HT-29 (cell line): ENCODE measurements around the gene NUTM2G.

- RAMPAGE, long total RNA: no peak
These were observed 186.1 kb downstream of the FANCC start for GRCh38 chr9:95131166-95132028.

DNA sequence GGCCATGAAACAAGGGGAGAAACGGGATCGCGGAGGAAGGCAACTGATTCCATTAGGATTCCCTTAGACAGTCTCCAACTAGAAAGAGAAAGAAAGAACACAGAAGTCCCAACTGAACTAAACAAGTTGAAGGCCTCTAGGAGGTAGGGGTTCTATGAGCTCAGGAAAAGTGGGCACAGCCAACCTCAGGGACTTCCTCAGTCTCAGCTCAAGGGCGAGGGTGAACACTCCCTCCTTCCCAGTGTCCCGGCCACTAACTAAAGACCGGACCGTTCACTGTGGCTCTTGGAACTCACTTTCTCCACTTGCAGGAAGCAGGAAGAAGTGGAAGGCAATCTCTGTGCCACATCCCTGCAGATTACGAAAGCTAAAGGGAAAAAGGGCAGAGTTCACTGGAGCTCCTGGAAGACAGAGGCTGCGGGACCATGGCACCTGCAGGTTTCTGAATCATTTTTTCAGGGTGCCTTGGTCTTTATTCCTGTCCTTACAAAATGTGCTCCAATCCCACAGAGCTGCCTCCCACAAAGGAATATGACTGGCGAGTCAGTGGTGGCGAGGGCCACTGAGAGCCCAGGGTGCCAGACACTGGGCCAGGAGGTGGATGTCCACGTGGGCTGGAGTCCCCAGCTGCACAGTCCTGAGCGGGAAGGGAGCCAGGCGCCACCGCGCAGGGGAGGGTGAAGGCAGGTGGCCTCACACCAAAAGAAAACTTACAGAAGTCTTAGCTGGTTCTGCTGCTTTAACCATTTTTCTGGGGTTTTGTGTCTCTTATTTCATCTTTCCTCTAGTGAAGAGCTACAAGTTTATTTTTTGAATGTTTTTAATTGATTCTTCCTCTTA, 183.1 kb downstream of the FANCC start:
- RAMPAGE, long total RNA: no peak

DNA sequence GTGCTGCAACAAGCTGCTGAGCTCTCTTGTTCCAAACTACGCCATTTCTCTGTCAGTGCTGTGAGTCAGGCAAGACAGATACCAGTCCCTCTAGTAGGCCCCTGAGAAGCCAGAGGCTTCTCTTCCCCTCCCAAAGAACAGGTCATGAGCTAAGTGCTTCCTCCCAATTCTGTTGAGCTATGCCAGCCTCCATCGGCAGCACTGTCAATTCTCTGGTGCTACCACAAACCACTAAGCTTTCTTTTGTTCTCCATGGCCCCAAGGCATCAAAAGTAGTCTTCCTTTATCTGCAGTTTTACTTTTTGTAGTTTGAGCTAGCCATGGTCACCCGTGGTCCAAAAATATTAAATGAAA, 149.4 kb downstream of the FANCC start:
- RAMPAGE, long total RNA: no peak

DNA sequence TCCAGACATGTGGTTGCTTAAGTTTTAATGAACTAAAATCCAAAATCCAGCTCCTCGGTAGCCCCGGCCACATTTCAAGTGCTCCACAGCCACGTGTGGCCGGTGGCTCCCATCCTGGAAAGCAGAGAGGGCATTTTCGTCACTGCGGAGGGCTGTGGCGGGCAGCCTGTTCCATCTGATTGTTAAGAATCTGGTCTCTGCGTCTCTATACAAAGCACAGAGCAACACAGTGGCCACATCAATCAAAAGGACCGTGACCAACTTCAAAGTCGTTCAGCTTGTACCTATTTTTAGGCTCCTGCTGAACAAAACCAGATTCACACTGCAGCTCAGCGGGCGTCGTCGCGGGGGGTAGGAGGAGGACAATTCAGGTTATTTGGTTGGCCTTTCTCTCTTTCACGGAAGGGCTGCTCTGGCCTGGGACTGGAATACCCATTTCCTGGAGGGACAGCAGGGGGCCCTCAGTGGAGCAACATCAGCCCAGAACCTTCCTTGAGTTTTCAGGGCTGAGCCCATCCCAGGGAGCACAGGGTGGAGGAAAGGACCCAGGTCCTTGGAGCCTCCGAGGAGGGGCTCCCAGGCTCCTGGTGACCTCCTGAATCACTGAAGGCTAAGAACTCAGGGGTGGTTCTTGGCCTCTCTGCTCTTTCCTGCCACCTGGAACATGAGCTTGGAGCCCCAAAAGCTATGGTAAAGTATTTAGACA, 61.0 kb downstream of the PTCH1 start:
- RAMPAGE, long total RNA: no peak

GRCh38 chr9:95506312-95507065, 2.6 kb downstream of the PTCH1 start:
- RAMPAGE, long total RNA: no peak

DNA sequence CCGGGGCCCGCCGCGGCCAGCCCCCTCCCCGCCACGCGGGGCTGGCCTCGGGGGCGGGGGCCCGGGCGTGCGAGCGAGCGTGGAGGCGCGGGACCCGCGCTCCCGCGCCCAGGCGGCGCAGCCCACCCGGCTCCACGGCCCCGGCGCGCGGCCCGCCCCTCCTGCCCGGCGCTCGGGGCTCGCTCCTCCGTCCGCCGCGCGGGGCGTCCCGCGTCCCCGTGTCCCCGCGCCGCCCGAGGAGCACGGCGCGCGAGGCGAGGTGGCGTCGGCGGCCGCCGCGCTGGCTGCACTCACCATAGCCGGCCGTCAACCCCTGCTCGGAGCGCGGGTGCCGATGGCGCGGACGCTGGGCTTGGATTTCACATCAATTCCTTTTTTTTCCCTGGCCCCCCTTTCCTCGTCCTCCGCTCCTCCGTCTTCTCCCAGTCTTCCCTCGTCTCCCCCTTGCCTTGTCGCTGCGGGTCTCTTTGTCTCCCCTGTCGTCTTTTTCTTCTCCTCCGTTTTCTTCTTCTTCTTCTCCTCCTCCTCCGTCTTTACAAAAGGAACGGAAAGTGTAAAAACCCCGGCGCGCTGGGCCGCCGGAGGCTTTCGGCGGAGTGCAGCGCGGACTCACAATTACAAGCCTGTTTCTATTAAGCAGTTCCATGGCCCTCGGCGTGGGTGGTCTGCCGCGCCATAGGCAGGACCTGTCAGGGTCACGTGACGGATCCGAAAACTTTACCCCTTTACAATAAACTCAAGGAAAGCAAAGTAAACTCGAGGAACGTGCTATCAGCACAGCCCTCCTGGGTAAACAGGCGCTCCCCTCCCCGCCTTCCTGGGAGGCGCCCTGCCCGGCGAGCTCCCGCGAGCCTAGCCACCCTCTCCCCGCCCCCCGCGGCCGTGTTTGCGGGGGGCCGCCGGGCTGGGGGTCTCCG, 7.4 kb upstream of the PTCH1 start:
- RAMPAGE, long total RNA: no peak

- RAMPAGE, long total RNA: no peak
These were observed 131.3 kb upstream of the PTCH1 start for GRCh38 chr9:95640297-95640760.

- RAMPAGE, long total RNA: no peak
These were observed 40.1 kb downstream of the ERCC6L2 start for GRCh38 chr9:95915433-95916061.

- RAMPAGE, long total RNA: no peak
These were observed 40.6 kb downstream of the ERCC6L2 start for GRCh38 chr9:95916134-95916495.

- RAMPAGE, long total RNA: no peak
These were observed 133.7 kb downstream of the ERCC6L2 start for GRCh38 chr9:96009162-96009704.

- RAMPAGE, long total RNA: no peak
These were observed 151.9 kb downstream of the ERCC6L2 start for GRCh38 chr9:96027063-96028216.

GRCh38 chr9:96048051-96048974, 172.8 kb downstream of the ERCC6L2 start:
- RAMPAGE, long total RNA: no peak

DNA sequence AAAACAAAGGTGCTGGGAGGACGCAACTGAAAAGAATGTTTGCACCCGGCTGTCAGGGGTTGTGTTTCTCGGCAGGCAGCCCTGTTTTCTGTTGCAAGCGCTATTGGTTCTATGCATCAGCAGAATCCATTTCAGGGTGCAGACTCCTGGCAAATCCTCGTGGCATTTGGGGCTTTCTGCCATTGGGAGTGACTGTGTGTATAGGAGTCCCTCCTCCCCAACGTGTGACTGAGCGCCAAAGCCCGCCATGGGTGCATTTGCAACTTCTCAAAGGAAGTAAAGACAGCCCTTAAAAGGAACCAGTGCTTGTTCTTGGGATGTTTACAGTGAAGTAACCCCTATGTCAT, 175.7 kb downstream of the HSD17B3 start:
- RAMPAGE, long total RNA: no peak

GRCh38 chr9:96177084-96177968, 124.7 kb downstream of the HSD17B3 start:
- RAMPAGE, long total RNA: no peak

GRCh38 chr9:96462335-96463070, 12.5 kb downstream of the HABP4 start:
- RAMPAGE, long total RNA: no peak

DNA sequence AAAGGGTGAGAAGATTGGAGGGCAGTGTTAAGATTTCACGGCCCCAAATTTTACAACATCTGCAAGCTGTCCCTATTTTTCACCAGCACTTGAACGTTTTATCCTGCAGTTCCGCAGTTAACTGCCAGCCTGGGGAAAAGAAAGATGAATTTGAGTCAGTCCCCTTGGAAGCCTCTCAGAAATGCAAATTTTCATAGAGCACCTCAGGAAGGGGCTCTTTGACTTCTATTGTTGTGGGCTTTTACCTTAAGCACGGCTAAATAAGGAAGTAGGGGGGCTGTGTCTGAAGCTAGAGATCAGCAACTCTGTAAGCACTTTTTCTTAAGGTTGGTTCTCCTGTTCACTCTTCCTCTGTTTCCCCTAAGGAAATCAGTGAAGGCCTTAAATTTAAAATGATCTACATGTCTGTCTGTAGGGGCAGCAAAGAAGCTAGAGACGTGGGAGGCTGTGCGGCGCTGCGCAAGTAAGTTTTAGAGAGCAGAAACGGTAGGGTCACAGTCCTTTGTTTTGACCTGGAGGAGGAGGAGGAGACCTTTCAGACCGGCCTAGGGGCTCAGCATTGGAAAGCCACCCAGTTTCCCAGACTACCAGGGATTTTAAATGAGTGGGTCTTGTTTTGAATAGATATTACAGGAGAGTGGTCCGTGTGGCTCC, 1.2 kb upstream of the CDC14B start:
- RAMPAGE, long total RNA: no peak

DNA sequence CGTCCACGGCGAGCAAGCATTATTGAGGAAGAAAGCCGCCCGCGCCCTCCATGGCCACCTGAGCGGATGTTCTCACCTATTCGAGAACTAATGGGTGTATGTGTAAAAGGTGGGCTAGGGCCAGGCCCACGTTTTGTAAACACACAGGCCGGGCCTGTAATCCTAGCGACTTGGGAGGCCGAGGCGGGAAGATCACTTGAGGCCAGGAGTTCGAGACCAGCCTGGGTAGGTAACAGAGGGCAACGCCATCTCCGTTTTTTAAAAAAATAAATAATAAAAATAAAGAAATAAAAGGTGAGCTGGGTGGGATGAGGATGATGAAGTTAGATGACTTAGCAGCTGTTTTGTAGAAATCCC, 362 bp upstream of the PRXL2C start:
- RAMPAGE, long total RNA: no peak

- RAMPAGE, long total RNA: no peak
These were observed 20.6 kb downstream of the ZNF510 start for GRCh38 chr9:96757203-96757808.

GRCh38 chr9:96875728-96876183, 21.4 kb upstream of the ZNF782 start:
- RAMPAGE, long total RNA: no peak

GRCh38 chr9:96928803-96929255, at the start of gene NUTM2G:
Gene NUTM2G (plus strand): TSS chr9:96928843.
- RAMPAGE, long total RNA: no peak